ENCODE data around the genes DCLK3 and LRRFIP2.

DNA sequence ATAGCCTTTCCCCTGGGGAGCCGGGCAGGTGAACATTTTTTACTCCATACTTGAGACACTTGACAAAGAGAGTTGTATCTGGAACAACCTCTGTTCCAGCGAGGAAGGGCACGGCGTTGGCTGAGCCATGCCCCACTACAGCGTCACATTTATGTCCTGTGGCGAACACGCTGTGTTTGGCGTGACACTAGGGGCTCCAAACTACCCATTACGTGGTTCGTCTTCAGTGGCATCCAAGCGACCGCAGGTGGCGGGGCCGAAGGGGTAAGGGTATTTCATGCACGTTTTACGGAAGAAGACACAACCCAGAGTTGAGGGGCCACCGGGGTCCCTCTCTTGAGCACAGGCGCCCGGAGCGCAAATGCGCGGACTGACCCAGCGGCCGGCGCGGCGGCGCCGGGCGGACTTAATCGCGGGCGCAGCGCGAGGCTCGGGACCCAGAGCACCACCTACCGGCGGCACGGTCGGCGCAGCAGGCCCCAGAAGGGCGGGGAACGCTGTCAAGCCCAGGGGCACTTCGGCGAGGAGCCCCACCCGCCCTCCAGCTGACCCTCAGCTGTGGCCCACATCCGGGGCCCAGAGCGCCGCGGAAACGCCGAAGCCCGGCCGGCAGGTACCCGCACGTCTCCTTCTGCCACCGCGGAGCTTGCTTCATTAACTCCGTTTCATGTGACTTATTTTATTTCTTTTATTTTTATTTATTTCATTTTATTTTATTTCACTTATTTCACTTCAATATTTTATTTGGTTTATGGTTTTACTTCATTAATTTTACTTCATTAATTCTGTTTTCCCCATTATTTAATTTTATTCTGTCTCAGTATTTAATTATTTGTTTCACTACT, 36.4 kb upstream of the TRIM71 start:
- RRBS, result under 1% methylated on average over 9 of the region's 59 CpGs

DNA sequence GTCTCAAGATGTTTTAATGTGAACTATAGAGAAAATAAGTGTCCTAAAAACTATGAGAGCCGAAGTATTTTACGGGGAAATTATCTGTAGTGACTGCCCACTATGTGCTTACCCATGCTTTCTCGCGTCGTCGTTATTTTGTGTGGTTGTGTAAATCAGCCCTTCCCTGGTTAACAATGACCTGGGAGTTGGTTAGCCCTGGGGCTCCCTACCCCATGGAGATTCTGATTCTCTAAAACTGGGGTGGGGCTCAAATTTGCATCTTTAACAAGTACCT, 26.1 kb downstream of the TRIM71 start:
- RRBS, result no CpG with 5 or more reads among the region's 6 CpGs

DNA sequence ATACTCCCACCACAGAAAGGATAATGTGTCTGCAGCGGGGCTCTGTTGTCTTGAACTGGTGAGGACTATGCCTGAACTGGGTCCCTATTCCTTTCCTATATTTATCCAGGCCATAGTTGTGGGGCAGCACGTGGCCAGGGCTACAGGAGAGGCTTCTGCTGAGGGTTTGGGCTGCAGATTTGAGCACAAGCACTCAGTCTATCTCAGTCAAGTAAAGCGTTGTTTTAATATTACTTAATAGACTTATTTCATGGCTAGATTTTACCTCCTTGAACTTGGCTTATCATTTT, 50.9 kb downstream of the TRIM71 start:
- RRBS, result no CpG with 5 or more reads among the region's 3 CpGs

- RRBS, result no CpG with 5 or more reads among the region's 5 CpGs
These were observed 49.6 kb downstream of the CCR4 start for GRCh38 chr3:33000993-33001591.

GRCh38 chr3:33551041-33552113, 111.2 kb upstream of the UBP1 start:
- RRBS, result no CpG with 5 or more reads among the region's 7 CpGs

GRCh38 chr3:34856018-34856349, 783.3 kb upstream of the ARPP21 start:
- RRBS, result no CpG with 5 or more reads among the region's 2 CpGs

- RRBS, result no CpG with 5 or more reads among the region's 6 CpGs
These were observed 782.7 kb upstream of the ARPP21 start for GRCh38 chr3:34856460-34857157.

- RRBS, result no CpG with 5 or more reads among the region's 3 CpGs
These were observed 52.7 kb downstream of the STAC start for GRCh38 chr3:36432967-36433404.

- RRBS, result 2% methylated on average over 18 of the region's 86 CpGs
These were observed at the start of gene DCLK3 for GRCh38 chr3:36764092-36764821. Gene DCLK3, minus strand, starts transcription at chr3:36764553.

DNA sequence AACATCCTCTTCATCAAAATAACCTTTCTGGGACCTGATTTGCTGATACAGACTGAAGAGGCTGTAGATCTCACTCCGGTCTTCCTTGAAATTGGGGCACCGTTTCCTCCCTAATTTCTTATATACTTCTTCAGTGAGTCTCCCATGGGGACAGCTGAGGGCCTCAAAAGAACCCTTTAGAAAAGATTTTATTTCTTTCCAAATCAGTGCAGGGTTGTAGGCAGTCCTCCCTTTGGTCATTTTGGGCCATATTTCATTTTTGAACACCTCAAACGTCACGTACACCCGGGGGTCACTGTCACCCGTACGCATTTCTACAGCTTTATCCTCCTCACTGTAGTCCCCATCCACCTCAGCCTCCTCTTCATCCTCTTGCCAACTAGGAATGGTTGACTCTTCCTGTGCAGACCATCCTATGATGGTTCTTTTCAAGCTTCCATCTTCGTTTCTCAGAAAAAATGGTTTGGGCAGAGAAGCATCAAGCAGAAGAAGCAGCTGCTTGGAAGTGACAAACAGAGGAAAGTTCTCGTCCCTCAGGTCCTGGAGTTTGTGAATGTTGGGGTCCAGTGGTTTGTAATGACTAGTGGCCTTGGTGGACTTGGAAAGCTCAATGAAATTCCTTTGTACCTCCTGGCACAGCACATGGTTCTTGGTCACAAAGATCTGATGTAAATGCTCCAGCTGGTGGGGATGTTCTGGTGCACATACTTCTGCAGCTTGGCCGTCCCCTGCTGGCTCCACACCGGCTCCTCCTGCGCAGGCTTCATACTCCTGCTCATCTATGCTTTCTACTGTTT, 89.2 kb downstream of the TRANK1 start:
- RRBS, result 90% methylated on average over 1 of the region's 12 CpGs

- RRBS, result no CpG with 5 or more reads among the region's 20 CpGs
These were observed 1.0 kb downstream of the EPM2AIP1 start for GRCh38 chr3:36991659-36992595.

- RRBS, result no CpG with 5 or more reads among the region's 4 CpGs
These were observed 35.1 kb downstream of the MLH1 start for GRCh38 chr3:37028276-37028916.

DNA sequence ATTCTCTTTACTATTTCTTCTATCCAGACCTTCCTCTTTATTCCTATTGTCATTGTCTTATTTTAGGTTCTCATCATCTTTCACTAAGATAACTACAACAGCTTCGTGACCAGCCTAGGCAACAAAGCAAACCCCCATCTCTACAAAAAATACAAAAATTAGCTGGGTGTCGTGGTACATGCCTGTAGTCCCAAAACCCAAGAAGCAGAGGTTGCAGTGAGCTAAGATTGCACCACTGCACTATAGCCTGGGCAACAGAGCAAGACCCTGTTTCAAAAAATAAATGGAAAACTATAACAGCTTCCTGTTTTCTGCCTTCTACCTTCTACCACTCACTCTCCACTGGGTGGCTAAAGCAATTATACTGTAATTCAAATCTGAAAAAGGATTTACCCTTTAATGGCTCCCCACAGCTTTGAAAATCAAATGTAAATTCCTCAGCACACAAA, 33.5 kb downstream of the LRRFIP2 start:
- RRBS, result no CpG with 5 or more reads among the region's 2 CpGs

GRCh38 chr3:37174349-37175232, at the start of gene LRRFIP2:
Gene LRRFIP2, minus strand, starts transcription at chr3:37174582.
- RRBS, result no CpG with 5 or more reads among the region's 6 CpGs

GRCh38 chr3:37299217-37299535, 56.1 kb downstream of the GOLGA4 start:
- RRBS, result no CpG with 5 or more reads among the region's 2 CpGs

DNA sequence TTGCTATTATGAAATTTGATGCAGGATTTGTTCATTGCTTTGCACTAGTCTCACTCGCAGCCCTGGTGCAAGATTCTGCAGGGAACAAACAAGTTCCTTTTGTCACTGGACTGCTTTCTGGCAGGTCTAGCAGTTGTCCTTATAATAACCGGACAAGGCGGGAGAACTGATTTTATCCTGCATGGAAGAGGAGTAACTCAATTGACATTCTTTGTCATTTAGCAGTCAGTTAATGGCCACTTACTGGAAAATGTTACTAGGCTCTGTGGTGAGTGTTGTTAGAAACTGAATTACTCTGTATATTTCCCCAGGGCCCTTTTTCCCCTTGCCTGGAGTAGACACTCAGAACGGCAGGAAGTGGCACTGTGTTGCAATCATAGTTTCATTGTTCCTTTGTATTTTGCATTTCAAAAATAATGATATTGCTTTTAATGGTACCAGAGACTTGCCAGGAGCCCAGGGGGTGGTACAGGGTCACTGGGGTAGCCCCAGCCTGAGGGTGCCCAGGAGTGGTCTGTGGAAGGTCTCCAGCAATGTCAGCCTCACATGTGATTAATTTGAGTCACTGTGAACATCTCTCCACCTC, 41.1 kb downstream of the ITGA9 start:
- RRBS, result no CpG with 5 or more reads among the region's 4 CpGs

DNA sequence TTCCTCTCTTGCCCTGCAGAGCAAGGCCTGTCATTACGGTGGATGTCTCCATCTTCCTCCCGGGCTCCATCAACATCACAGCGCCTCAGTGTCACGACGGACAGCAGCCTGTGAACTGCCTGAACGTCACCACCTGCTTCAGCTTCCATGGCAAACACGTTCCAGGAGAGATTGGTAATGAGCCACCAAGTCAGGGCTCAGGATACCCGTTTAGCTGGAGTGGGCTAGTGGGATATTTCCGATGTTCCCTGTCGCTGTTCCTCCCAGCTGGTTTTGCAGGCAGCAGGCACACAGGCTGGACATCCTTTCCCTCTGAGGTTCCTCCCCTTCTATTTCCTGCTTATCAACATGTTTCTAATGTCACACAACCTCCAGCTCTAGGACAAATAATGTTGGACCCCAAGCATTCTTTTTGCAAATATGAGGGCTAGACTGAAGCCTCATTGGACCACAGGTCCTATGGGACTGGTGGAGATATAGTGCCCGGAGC, 81.4 kb downstream of the ITGA9 start:
- RRBS, result no CpG with 5 or more reads among the region's 11 CpGs

DNA sequence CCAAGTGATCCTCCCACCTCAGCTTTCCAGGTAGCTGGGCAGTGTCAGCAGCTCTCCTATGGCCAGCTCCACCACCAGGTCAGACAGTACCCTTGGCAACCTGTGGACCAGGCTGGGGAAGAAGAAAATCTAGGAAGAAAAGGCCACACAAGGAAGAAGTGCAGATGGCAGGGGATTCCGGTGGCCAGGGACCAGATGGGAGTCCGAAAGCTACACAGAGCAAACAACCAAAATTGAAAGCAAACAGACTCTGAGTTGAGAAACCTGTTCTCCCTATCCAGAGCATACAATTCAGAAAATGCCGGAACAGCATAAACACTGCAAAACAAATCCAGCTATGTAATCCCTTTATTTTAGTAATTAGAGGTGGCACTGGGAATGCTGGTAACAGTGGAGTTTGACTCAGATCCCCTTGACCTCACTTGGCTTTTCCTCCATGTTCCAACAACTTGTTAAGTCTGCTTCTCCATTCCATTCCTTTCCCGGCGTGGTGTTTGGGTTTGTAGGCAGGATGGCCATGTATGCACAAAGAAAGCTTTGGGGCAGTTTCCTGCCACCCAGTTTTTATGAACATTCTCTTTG, 143.4 kb downstream of the ITGA9 start:
- RRBS, result no CpG with 5 or more reads among the region's 5 CpGs

DNA sequence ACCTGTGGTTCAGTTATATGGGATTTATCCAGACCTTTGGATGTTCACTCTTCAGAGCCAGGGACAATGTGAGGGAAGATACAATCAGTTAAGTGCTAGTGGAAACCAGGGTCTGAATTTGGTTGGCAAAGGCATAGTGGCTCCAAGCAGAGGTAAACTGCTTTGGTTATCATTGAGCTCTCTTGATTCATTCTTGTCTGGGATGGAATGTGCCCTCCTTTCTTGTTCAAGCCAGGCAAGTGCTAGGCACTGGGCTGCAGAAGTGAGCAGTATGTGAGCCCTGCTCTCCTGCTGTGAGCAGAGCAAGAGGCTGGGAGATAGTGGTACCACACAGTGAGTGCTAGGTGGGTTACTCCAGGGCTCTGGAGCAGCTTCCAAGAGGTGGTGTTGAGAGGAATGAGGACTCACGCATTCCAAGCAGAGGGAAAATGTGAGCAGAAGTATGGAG, 200.2 kb upstream of the CTDSPL start:
- RRBS, result no CpG with 5 or more reads among the region's 1 CpG

- RRBS, result no CpG with 5 or more reads among the region's 13 CpGs
These were observed 192.7 kb upstream of the CTDSPL start for GRCh38 chr3:37668577-37669727.

Measured in cardiac fibroblast (primary cell).